ENCODE measurements around the gene LNP1.

GRCh38 chr3:100041832-100043002 is 72.1 kb downstream of the FILIP1L start:
- RRBS: no CpG with 5 or more reads among the region's 7 CpGs

- RRBS: no CpG with 5 or more reads among the region's 3 CpGs
Measured at GRCh38 chr3:100103916-100104098, 10.5 kb downstream of the FILIP1L start.

DNA sequence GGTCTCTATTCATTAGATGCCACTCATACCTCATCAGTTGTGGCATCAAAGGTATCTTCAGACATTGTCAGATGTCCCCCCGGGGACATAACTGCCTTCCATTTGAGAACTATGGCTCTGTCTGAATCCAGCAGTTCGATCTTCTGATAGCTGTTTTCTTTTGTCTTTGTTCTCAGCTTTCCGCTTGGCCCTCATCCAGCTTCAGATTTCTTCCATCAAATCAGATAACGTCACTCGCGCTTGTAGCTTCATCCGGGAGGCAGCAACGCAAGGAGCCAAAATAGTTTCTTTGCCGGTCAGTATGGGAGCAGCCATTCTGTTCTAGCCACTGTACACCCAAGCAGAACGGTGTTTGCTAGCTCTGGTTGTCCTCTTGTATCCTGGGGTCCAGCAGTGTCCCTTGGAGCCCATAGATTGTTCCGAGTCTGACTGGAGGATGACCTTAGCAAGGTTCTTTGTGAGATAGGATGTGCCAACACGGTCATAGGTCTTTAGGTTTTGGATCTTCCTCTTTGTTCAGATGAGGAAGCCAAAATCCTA is 4.4 kb downstream of the NIT2 start:
- RRBS: 80% methylated on average over 1 of the region's 12 CpGs

- RRBS: no CpG with 5 or more reads among the region's 20 CpGs
Measured at GRCh38 chr3:100401310-100401661, at the start of gene LNP1. Gene LNP1, plus strand, starts transcription at chr3:100401539.

DNA sequence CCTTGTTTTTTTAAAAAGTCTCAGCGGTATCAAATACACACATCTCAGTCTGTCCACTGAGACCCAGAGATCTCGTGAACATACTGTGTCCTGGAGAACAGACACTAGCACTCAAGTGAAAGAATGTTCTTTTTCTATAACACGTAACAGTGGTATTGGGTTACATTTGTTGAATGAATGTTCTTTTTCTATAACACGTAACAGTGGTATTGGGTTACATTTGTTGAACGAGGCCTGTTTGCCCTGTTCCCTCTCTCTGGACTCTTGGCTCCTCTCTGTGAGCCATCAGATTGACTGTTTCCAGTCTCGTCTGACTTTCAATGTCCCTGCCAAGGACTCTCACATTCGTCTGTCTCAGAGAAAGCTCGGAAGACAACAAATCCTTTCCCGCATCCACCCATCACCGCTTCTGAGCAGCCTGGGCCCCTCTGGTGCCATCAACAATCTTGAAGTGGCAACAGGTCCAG is 7.9 kb downstream of the TMEM45A start:
- RRBS: no CpG with 5 or more reads among the region's 10 CpGs

GRCh38 chr3:100519394-100519746 is 27.0 kb downstream of the TMEM45A start:
- RRBS: no CpG with 5 or more reads among the region's 3 CpGs

GRCh38 chr3:100613993-100614507 is 4.6 kb downstream of the ADGRG7 start:
- RRBS: no CpG with 5 or more reads among the region's 2 CpGs

DNA sequence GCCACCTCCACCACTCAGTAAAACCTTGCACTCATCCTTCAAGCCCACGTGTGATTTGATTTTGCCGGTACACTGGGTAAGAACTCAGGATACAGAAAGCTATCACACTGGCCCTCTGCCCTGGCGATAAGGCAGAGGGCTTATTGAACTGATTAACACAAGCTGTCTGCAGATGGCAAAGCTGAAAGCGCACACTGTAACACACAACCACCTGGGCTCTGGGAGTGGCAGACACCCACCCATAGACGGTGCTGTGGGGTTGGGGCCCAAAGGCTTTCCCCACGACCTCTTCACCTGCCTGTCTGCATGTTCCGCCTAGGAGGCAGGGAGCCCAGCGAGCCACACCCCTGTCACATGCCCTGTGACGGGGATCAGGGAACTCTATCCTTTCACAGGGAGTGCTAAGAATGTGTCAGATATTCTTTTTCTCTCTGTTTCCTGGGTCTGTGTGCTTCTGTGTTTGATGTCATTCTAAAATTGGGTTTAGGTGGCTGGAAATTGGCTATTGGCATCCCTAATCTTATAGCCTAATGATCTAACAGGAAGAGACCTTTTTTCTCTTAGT is 12.1 kb upstream of the TFG start:
- RRBS: no CpG with 5 or more reads among the region's 9 CpGs

GRCh38 chr3:101635809-101636799 is 40.8 kb downstream of the ZBTB11 start:
- RRBS: no CpG with 5 or more reads among the region's 18 CpGs

GRCh38 chr3:101637703-101638954 is 38.8 kb downstream of the ZBTB11 start:
- RRBS: no CpG with 5 or more reads among the region's 25 CpGs

GRCh38 chr3:101725627-101726020 is 1.2 kb downstream of the CEP97 start:
- RRBS: no CpG with 5 or more reads among the region's 6 CpGs

- RRBS: no CpG with 5 or more reads among the region's 9 CpGs
Measured at GRCh38 chr3:101828990-101829790, 20.1 kb upstream of the NFKBIZ start.

DNA sequence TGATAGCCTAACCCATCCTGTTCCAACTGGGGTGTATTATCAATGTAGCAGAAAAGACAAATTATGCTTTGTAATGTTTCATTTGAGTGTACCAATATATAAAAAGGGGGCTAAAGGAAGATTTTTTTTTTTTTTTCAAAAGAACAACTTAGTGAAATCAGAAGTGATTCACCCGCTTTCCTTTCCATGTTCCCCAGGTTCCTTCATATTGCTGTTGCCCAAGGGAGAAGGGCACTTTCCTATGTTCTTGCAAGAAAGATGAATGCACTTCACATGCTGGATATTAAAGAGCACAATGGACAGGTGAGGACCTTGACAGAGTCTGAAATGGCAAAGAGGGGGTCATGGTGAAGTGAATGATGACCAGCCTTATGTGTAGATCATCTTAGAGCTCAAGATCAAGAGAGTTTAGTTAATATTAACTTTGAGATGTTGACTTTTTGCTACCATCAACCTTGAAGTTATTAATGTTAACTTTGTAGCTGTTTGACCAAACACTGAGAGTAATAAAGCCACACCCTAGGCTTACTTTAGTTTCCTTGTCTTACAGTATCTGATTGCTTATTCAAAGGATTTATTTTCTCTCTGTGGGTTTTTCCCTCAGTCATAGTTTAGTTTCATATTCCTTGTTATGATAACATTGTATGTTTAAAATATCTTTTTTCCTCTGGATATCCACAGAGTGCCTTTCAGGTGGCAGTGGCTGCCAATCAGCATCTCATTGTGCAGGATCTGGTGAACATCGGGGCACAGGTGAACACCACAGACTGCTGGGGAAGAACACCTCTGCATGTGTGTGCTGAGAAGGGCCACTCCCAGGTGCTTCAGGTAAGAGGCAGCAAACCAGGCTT is 5.3 kb downstream of the NFKBIZ start:
- RRBS: no CpG with 5 or more reads among the region's 2 CpGs

GRCh38 chr3:101859343-101860218 is 10.3 kb downstream of the NFKBIZ start:
- RRBS: no CpG with 5 or more reads among the region's 5 CpGs

DNA sequence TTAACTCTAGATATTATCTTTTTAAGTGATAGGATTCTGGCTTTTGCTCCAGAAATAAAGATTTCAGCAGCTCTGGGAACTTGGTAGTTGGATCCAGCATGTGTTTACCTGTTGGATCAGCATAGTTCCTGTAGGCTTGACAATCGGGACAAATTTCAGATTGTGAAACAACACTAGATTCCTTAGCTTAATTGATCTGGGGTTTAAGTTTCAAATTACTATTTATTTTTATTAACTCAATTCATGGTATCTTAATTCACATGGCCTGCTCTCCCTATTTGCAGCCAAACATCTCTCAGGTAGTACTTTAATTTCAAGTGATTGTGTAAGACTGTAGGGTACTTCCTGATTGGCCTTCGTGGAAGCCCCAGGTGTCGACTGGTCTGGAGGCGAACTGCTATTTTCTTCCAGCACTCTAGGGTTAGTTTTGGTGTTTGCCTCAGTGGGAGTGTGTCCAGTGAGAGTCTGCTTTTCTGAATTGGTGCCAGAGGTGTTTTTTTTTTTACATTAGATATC is 16.7 kb downstream of the NFKBIZ start:
- RRBS: no CpG with 5 or more reads among the region's 4 CpGs

DNA sequence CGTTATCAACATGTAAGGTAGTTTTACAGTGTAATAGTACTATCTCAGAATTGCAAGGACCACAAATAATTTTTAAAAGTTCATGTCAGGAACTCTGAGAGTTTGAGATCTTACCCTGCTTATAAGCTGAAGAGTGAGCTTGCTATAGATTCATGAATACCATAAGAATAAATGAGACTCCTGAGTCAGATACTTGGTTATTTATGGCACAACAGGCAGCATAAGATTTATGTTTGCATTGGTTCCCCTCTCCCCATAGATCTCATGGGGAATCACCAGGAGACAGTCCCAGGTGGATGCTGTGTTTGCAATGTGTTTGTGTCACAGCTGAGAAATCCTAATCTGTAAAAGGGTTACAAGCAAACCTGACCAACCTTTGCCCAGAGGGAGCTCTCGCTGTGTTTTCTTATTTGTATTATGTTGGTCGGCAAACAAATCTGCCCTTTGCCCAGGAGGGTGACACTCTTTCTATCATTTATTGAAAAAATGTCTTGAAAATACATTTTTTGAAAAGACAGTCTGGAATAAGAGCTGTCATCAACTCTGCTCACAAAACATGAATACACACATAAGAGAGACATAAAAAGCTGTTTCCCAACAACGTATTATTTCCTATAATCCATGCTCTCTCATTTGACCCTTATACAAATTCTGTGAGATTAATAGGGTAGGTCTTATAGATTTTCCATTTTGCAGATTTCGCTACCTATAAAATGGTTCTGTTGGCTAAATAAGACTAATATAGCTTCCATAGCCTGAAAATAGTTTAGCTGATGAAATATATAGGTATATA is 236.2 kb downstream of the ZPLD1 start:
- RRBS: no CpG with 5 or more reads among the region's 5 CpGs

DNA sequence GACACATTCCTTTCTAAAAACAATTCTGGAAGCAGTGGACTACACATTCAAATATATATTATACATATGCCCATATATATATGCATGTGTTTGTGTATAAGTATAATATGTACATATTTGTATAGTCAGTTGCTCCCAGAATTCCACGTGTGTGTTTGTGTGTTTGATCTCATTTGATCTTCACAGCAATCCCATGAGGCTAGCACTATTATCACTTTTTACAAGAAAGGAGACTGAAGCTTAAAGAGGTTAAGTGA is 2.1 kb upstream of the ALCAM start:
- RRBS: no CpG with 5 or more reads among the region's 1 CpG

DNA sequence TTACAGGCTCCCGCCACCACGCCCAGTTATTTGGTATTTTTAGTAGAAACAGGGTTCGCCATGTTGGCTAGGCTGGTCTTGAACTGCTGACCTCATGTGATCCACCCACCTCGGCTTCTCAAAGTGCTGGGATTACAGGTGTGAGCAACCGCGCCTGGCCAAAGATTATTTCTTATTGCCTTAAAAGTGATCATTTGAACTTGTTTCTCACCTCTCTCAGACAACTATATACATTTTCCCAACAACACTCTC is 142.9 kb downstream of the CBLB start:
- RRBS: no CpG with 5 or more reads among the region's 6 CpGs

DNA sequence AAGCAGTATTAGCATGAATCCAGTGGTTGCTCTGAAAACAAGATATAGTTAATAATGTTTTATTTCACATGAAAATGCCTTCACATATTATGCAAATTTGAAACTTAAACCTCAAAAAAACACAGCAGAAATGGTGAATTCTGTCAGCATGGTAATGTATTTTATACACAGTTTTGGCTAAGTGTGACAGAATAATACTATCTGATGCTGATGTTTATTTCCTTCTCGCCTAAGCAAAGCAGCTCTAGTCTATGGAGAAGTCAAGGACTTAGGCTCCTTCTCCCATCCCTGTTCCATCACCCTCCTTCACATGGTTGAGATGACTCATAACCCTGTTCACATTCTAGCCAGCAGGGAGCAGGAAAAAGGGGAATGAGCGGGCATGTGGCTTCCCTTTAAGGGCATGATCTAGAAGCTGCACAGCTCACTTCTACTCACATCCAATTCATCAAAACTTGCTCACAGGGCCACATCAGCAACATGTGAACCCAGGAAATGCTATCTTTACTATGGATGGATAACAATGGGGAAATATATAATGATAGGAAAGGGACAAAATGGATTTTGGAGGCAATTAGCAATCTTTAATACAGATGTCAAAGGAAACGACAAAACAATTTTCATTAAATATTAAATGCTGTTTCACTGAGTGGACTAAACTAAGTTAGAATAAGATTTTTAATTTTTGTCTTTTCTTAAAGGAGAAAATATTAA is 40.9 kb downstream of the CBLB start:
- RRBS: no CpG with 5 or more reads among the region's 3 CpGs